Metastatic Breast Carcinoma in the Ovary (tissue), 3 donors: ENCODE results near the gene RBL2.

DNA sequence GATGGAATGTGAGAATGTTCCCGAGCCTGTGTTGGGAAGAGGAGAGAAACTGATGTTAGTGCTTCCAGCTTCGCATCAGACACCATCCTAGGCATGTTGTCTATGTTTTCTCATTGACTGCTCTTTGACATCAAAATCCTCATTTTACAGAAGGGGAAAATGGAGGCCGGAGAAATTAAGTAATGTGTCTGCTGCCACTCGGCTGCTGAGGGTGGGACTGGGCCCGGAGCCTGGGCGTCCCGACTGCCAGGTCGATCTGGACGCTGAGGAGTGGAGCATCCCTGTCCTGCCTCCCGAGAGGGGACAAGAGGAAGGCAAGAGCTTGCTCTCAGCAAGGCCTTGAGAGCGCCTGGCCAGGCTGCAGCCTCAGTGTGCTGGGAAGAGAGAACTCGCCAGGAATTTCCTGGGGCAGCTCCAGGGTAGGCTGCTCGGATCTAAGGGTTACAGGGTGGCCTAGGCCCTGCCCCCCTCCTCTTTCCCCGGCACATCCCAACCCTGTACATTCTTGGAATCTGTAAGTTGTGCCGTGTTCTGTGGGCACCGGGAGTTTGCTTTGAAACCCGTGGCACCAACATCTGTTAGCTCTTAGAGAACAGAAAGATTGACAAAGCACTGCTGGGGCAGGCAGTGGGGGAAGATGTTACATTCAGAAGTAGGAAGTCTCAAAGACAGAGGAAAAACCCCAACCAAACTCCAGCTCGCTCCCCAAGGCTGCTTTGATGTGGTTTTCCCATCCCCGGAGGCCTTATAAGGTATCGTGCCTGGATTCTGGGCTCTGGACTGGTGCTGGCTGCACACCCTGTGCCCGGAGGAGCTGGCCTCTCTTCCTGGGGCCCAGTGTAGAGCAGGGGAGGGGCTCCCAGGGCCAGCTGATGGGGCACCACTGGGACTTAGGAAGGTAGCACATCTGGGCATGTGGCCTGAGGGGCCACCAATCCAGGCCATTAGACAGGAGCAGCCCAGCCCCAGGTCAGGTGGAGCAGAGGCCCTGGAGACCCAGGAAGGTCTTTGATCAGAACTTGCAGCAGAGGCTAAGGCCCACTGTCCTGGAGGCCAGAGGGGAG is 55.1 kb downstream of the NKD1 start:
- PRO-cap, 3 experiments: no peak in any of the 3 experiments

GRCh38 chr16:50740497-50740834 is 1.4 kb upstream of the CYLD start:
- PRO-cap, 3 experiments: no peak in any of the 3 experiments

DNA sequence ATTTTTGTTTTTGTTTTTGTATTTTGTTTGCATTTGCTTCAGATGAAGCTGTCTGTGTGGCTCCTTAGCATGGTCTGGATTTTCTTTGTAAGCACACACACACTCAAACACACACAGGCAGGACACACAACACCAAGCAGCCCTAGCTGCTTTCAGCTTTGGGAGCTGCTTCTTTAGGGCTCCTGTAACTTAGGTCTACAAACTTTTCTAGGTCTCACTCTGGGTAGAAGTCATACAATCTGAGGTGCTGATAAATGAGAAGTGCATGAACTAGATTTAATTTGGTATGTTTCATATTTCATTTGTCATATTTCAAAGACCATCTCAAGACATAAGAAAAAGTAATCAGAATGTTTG is 3.0 kb downstream of the SALL1 start:
- PRO-cap, 3 experiments: no peak in any of the 3 experiments

DNA sequence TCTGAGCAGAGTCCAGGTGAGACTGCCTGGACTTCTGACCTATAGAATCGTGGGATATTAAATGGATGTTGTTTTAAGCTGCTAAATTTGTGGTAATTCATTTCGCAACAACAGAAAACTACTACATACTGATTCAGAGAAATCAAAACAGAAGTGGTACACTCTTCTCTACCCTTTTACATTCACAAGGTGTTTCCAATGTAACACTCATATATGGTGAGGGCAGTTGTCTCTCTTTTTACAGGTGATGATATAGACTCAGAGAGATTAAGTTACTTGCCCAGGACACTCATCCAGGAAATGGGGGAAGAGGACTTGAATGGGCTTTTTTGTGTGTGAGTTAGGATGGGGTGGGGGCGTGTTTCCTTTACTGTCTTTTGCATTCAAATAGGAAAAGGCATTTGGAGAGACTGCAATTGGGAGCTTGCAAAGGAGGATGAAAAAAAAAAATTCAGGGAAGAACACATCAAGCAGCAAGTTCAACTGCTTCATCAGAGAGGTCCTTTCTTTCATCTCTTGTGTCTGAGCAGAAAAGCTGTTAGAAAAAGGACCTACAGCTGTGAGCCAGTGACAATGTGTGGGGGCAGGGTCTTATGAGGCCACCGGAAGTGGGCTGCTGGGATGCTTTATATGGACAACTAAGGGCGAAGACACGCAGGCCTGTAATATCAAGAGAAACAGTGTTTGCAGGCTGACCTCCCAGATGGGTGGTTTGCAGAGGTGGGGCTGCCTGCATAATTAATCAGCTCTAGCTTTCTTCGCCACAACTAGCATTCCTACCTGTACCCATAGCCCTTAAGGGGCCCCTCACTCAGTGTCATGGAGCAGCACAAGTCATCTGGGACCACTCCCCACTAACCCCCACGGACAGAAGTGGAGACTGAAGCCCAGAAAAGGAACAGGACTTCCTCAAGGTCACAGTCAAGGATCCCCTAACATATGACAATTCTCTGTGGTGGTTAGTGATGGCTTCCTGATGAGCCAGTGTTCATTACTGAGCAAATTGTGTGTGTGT is 30.3 kb upstream of the SALL1 start:
- PRO-cap, 3 experiments: no peak in any of the 3 experiments

GRCh38 chr16:51450672-51451464 is 299.8 kb upstream of the SALL1 start:
- PRO-cap, 3 experiments: no peak in any of the 3 experiments

GRCh38 chr16:52256351-52256826 is 290.6 kb downstream of the TOX3 start:
- PRO-cap, 3 experiments: no peak in any of the 3 experiments

DNA sequence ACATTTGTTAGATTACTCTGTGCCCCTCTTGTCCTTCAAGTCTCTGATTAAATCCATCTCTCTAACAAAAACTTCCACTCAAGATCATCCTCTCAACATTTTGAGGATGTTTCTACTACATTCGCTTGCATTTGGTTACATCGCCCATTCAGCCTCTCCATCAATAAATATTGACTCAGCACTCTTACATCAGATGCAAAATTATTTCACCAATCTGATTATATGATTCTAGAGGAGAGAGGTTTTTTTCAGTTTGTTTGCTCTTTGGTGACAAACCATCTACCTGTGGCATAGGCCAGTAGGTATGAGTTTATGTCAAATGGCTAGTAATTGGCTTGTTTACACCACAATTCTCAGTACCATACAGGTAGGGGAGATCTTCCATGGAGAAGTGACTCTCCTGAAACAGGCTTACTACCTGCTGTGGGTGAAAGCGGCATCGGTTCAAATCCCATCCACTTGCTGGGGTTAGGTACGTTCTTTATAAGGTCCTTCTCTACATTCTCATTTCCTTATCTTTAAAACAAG is 52.3 kb downstream of the TOX3 start:
- PRO-cap, 3 experiments: no peak in any of the 3 experiments

GRCh38 chr16:52526543-52526779 is 20.5 kb downstream of the TOX3 start:
- PRO-cap, 3 experiments: peak in 3 of 3 experiments; most common plus-strand start chr16:52526681 (in 3)

DNA sequence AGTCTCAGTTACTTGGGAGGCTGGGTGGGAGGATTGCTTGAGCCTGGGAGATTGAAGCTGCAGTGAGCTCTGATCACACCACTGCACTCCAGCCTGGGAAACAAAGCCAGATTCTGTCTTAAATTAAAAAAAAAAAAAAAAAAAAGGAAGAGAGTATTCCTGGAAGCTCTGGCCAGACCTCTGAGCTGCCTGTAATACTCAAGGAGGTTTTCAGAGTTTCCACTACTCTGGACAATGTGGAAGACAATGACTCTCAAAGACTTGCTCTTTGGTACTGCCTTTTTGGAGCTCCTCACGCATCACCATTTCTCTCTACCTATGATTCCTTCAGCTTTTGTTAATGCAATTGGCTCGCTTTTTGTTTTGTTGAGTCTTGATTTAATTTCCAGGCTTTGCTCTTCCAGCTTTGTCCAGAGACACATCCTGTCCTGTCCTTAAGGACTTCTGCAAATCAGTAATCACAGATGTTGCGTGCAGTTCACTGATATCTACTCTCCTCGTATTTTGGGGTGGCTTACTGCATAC is 10.8 kb downstream of the CHD9 start:
- PRO-cap, 3 experiments: no peak in any of the 3 experiments

DNA sequence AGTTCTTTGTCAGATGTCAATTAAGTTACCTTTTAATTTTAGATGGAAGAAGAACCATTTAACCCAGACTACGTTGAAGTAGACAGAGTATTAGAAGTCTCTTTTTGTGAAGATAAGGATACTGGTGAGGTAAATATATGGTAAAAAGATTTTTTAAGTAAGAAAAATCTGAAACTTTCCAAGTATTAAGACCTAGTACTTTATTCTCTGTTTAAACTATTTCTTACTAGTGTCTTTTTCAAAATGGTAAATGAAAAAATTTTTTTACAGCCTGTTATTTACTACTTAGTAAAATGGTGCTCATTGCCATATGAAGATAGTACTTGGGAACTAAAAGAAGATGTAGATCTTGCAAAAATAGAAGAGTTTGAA is 176.6 kb downstream of the CHD9 start:
- PRO-cap, 3 experiments: no peak in any of the 3 experiments

- PRO-cap, 3 experiments: no peak in any of the 3 experiments
These were observed 346 bp upstream of the RBL2 start for GRCh38 chr16:53433946-53434304.

- PRO-cap, 3 experiments: peak in 3 of 3 experiments; most common plus-strand start chr16:53434451 (in 2); most common minus-strand start chr16:53434381 (in 3)
These were observed at the start of gene RBL2 for GRCh38 chr16:53434305-53435067. TSS of gene RBL2 (plus strand) at chr16:53434471.

- PRO-cap, 3 experiments: peak in 3 of 3 experiments; most common plus-strand start chr16:53435470 (in 1); most common minus-strand start chr16:53435496 (in 2)
These were observed 953 bp downstream of the RBL2 start for GRCh38 chr16:53435068-53435779.

DNA sequence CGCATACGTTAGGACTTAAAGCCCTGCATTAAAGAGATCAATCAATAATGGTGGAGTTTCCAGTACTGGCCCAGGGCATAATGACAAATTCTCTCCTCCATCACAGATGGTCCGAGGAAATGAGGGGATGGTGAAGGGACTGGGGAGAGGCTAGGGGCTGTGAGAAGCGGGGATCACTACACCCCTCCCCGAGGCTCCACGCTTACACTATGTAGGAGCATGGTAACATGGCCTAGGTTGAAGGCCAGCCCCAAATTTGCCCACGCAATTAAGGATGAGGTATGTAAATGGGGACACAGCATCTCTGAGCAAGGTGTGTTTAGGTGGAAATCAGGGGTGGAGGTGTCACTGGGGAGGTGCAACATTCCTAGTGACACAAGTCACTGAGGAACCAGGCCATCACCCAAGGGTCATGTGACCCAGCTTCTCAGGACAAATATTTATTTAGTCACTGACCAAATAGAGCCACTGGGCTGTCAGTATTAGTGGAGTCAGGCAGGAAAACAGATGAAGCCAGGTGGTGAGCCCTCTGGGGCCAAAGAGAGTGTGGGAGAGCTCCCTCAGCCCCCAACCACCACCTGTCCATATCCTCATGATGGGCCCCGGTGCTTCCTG is 8.2 kb upstream of the AKTIP start:
- PRO-cap, 3 experiments: peak in 3 of 3 experiments; most common plus-strand start position 485 of the sequence (in 3); most common minus-strand start position 344 of the sequence (in 1)

DNA sequence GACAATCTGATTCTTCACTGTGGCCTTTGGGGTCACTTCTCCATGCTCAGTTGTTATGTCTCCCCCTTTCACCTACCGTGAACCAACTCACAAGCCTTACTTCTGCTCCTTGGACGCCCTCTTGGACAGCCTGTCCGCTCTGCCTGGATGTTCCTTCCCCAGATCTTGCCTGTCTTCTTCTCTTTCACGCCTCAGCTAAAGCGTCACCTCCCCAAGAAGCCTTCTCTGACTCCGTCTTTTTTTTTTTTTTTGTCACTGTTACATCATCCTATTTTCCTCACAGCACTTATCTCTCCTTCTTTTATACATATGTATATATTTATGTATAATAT is 16.3 kb upstream of the AKTIP start:
- PRO-cap, 3 experiments: no peak in any of the 3 experiments

GRCh38 chr16:53780090-53780400 is 76.1 kb downstream of the FTO start:
- PRO-cap, 3 experiments: peak in 3 of 3 experiments; most common plus-strand start chr16:53780178 (in 1); most common minus-strand start chr16:53780203 (in 1)

- PRO-cap, 3 experiments: peak in 2 of 3 experiments; most common plus-strand start chr16:53886902 (in 2)
These were observed 182.8 kb downstream of the FTO start for GRCh38 chr16:53886813-53887030.

- PRO-cap, 3 experiments: no peak in any of the 3 experiments
These were observed 223.2 kb downstream of the FTO start for GRCh38 chr16:53927058-53927631.

GRCh38 chr16:54175154-54175942 is 111.2 kb downstream of the IRX3 start:
- PRO-cap, 3 experiments: peak in 2 of 3 experiments; most common plus-strand start chr16:54175489 (in 2); most common minus-strand start chr16:54175328 (in 1)

DNA sequence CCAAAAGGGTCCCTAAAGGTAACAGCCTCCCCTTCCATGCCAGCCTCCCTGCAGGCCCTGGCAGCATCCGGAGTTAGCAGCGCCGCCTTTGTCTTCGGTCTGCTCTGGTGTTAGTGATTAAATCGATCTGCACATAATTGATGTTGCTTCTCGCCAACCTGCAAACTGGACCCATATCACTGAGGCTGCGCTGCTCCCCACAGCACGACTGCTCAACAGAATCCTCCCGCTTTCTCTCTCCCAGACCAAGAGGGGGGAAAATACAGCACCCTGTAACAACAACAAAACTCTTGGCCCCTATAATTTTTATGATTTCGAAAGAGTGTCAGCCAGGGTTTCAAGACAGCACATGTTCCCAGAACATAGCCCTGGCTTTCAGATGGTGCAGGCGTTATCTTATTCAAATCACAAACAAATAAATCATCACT is 76.0 kb downstream of the IRX3 start:
- PRO-cap, 3 experiments: no peak in any of the 3 experiments